ENCODE results near the genes TMA16 and TRIM60.

GRCh38 chr4:159269089-159269562 is 166.2 kb downstream of the RAPGEF2 start:
- RRBS = no CpG with 5 or more reads among the region's 10 CpGs

DNA sequence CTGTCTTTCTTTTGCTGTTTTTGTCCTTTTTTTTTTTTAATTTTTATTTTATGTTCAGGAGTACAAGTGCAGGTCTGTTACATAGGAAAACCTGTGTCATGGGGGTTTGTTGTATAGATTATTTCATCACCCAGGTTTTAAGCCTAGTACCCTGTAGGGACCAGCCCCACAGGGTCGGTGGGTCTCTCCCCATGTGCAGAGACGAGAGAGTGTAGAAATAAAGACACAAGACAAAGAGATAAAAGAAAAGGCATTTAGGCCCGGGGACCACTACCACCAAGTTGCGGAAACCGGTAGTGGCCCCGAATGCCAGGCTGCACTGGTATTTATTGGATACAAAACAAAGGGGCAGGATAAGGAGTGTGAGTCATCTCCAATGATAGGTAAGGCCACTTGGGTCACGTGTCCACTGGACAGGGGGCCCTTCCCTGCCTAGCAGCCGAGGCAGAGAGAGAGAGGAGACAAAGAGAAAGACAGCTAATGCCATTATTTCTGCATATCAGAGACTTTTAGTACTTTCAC is 212.5 kb downstream of the RAPGEF2 start:
- RRBS = no CpG with 5 or more reads among the region's 8 CpGs

DNA sequence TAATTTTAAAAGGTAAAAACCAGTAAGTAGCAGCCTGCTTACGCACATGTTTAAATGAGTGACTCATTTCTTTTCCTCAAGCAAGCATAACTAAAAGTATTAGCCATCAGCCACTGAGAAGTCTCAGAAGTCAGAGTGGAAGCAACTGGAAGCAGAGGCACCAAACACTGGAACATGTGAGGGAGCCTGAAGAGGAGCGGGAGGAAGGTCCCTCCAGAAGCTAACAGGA is 257.7 kb downstream of the RAPGEF2 start:
- RRBS = no CpG with 5 or more reads among the region's 2 CpGs

DNA sequence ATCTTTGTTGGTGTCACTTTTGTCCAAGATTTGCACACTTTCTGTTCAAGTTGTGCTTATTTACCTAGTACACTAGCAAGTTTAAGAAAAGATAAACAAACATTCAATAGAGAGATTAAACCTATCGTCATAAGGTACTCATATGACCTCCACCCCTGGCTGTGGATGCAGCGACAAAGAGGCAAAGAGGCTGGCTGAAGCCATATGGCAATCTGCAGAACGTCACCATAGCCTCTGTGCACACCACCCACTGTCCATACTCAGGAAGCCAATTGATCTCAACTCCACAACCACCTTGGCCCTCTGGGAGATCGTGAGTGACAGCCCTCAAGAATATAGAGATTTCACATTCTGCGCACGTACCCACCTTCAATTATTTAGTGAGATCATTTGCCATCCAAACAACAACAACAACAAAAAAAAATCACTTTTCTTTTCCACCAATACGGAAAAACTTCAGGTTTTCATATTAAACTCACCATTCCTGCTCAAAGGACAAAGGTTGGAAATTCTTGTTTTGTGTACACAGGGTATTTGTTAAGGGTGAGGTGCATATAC is 242.9 kb upstream of the FSTL5 start:
- RRBS = no CpG with 5 or more reads among the region's 7 CpGs

DNA sequence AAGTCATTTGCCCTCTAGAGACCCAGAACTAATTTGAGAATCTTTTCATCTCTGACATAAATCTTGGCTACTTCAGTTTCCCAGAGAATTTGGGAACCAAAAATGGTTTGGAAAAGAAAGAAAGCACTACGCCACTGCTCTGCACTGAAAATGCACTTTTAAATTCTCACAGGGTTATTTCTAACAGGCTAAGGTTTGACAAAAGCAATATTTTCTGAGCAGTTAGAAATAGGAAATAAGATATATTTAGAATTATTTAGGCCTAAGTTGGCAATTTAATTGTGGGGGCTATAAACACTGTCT is 140.9 kb downstream of the NAF1 start:
- RRBS = no CpG with 5 or more reads among the region's 1 CpG

DNA sequence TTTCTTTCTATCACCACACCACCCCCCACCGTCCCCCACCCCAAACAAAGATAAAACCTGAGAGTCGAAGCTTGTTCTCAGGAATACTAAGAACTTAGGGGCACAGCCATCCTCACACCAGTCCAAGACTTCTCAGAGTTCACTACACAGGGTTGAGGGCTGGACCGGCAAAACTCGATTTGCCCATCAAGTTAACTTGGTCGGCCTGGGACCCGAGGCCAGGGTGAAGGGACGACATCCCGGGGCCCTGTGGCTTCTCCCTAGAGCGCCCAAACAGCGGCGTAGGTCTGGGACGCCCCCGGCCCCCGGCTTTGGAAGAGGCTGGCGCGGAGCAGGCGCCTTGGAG is 250 bp upstream of the NPY5R start:
- RRBS = 4% methylated on average over 14 of the region's 17 CpGs

DNA sequence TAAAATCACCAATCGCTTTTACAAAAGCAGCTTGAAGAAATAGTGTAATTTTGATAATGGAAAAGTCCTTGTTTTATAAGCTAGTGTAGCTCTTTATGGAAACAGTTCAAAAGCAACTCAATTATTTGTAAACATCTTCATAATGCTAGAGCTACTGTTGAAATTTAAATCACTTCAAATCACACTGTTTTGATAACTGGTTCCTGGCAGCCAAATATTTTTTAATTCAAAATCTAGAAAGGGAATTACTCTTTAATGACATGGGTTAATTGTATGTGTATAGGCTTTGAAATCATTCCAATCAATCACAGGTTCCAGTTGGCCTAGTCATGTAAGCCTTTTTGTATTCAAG is 33.8 kb downstream of the TKTL2 start:
- RRBS = no CpG with 5 or more reads among the region's 1 CpG

DNA sequence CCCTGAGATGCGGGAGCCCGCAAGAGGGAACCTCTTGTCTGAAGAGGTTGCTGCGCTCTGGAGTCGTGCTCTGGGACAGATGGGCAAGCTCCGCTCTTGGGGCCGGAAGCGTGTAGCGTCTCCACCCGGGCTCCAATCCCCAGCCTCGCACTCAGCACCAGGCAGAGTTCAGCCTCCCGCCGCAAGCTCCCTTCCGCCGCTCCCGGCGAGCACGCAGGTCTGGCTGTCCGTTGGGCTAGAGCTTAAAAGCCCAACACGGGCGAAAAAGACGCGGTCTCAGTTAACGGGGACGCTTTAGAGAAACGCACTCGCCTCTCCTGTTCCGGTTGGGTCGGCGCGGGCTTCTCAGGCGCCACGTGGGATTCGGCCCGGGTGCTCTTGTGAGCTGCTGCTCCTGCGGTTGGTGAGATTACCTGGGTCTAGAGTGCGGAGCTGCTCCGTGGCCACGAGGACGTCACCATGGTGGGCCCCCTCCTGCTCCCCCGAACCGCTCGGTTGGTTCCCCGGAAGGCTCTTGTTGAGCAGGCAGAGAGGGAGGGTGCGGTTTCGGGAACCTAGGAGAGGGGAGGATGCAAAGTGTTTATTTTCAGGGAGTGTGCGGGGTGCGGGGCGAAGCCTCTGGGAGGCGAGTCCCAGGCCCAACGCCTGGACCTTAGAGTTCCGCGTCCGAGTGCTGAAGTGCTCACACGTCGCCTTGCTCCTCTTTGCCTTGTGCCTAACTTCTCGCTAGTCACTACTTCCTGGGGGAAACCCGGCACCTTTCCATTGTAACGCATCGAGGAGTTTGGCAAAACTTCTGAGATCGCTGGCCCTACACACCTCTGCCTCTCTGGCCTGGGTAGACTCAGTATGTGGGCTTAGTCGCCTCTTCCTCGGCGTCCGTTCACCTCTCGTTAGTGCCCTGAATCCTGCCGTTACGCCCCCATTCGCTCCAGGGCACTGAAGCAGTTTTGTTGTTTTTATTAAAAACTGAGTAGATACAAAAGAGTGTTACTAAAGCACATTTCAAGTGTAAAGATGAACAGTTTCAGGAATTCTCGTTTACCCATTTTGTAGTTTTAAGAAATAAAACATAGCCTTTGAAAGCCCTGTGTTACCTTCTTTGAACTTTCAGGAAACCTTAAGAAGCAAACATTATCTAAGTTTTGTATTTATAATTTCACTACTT is at the start of gene TMA16:
TMA16 (plus strand) TSS at position 348 of the 1,168 bp plus-strand sequence.
- RRBS = 3% methylated on average over 15 of the region's 69 CpGs

GRCh38 chr4:164197697-164197996 is 186.2 kb downstream of the MARCHF1 start:
- RRBS = no CpG with 5 or more reads among the region's 12 CpGs

DNA sequence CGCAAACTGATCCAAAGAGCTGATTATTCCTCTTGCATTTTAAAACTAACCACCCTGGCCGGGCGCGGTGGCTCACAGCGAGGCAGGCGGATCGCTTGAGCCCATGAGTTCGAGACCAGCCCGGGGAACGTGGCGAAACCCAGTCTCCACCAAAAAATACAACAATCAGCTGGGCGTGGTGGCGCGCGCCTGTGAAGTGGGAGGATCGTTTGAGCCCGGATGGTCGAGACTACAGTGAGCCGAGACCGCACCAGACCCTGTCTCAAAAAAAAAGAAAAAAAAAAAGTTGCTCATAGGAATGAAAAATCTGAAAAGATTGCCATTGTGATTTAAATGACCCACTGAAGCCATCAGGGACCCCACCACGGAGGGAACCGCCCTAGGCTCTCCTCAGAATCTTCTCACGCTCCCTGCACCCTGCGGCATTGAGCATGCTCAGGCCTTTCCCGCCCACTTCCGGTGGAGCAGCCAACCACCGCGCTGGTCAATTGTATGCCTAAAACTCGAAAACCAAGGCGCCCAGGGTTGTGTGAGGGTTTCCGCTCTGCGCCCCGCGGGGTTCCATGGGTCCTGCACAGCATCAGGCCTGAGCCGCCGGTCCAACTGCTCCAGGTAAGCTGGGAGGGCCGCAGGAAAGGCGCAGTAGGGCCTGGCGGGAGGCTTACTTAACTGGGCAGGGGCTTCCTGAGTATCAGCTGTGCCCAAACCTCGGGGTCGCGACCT is at the start of gene TRIM60:
TRIM60 (plus strand) TSS at position 499 of the 723 bp plus-strand sequence.
- RRBS = no CpG with 5 or more reads among the region's 42 CpGs

- RRBS = no CpG with 5 or more reads among the region's 4 CpGs
Measured at GRCh38 chr4:165245760-165246257, 33.7 kb downstream of the GK3 start.

GRCh38 chr4:165330974-165331879 is 3.8 kb downstream of the MSMO1 start:
- RRBS = no CpG with 5 or more reads among the region's 6 CpGs

GRCh38 chr4:165493092-165493465 is 114.3 kb downstream of the CPE start:
- RRBS = no CpG with 5 or more reads among the region's 11 CpGs

DNA sequence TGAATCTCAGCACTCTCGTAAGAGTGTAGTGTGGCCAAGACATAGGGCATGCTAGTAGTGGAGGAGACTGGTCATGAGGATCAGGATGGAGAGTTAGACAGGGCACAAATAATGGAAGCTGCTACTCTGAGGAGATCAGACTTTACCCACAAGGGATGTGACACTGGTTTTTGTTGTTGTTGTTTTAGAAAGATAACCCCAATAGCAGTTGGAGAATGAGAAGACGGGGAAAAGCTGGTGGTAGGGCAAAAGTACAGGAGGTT is 203.2 kb downstream of the CPE start:
- RRBS = no CpG with 5 or more reads among the region's 2 CpGs

- RRBS = no CpG with 5 or more reads among the region's 4 CpGs
Measured at GRCh38 chr4:168257904-168258194, 60.7 kb downstream of the DDX60 start.

GRCh38 chr4:168494828-168495027 is 2.1 kb upstream of the PALLD start:
- RRBS = no CpG with 5 or more reads among the region's 1 CpG

DNA sequence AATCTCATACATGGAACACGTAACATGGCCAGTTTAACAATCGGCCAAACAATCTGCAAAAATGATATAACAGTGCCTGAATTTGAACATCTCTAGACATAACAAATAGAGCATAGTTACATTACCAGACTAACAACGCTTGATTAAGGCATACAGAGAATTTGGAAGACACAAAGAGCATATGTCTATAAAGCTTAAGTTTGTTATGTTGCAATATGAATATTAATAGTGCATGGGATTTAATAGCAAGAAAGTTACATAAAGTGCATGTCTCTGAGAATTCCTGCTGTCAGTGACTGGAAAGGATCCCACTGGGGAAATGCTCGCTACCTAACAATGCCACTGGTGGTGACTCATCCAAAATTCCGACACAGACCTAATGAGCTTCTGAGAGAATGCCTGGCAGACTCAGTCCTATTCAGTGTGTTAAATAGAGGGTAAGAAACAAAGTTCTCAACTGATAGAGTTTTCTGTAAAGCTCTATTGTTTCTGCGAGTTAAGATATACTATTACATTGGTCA is 107.6 kb downstream of the PALLD start:
- RRBS = no CpG with 5 or more reads among the region's 6 CpGs

DNA sequence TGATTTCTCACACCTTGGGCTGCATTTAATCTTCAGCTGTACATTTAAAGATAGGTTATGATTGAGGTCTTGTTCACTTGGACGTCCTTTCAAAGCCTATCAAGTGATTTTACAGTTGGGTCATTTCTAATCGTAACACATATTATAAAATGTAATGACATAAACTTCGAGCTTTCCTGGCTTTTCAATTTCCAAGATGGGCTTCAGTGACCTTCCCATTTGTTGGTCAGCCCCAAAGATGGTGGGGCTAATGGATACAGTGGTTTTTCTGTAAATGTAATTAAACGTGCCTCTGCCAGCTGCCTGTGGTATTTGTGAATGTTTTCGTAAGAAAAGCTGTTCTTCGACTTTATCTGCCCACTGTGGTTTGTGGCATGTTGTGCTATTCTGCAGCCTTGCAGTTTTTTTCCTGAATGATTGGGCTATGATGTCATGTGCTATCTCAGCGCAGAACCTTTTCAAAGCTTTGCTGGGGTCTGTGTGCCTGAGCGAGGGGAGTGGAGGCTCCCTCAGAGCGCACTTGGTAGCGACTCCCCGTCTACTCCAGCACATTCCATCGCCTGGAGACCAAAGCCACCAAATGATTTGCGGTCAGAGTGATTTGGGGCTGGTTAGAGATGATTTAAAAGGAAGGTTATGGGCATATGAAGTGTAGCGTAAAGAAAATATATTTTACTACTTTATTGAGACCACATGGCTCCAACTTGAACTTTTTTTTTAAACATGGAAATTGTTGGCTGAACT is 137.4 kb downstream of the PALLD start:
- RRBS = no CpG with 5 or more reads among the region's 14 CpGs

- RRBS = 3% methylated on average over 27 of the region's 64 CpGs
Measured at GRCh38 chr4:168832658-168833827, 177.0 kb downstream of the CBR4 start.

- RRBS = no CpG with 5 or more reads among the region's 10 CpGs
Measured at GRCh38 chr4:168853116-168853982, 156.7 kb downstream of the CBR4 start.

Data from AG04449 (cell line).